Bronchus (tissue), 1 donor: ENCODE results near the genes C15orf61 and MAP2K5.

DNA sequence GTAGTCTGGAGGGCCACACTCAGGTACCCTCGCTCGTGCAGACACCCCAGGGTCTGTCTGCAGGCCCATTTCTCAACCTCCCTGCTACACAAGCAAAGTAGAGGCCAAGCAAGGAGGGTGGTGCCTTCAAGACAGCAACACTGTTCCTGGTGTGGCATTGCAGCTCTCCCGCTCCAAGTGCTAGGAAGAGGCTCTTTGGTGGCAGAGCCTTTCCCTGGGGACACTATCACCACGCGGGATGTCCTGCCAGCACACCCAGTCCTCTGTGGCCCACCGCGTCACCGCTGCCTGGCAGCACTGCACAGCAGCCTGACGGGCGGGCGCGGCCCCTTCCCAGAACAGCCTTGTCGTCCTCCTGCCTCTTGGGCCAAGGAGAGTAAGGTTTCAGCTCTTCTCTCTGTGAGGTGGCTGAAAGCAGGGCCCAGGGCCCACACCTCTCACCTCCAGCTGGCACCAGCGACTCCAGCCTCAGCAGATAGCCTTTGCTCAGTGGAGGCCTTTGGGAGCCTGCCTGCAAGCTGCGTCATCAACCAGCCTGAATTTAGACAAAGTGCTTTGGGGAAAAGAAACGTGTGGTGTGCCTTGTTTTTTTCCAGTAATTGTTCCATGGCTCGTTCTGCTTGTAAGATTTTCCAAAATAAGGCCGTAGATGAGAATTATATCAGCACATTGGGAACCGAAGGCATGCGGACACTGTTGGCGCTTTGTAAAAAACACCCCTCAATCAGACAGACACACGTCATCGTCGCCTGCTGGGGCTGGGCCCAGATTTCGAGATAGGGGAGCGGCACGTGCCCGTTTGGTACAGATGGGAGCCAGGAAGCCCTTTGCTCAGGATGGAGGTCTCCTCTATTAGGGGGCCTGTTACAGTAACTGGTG, 65.0 kb downstream of the AAGAB start:
- PRO-cap = no peak

DNA sequence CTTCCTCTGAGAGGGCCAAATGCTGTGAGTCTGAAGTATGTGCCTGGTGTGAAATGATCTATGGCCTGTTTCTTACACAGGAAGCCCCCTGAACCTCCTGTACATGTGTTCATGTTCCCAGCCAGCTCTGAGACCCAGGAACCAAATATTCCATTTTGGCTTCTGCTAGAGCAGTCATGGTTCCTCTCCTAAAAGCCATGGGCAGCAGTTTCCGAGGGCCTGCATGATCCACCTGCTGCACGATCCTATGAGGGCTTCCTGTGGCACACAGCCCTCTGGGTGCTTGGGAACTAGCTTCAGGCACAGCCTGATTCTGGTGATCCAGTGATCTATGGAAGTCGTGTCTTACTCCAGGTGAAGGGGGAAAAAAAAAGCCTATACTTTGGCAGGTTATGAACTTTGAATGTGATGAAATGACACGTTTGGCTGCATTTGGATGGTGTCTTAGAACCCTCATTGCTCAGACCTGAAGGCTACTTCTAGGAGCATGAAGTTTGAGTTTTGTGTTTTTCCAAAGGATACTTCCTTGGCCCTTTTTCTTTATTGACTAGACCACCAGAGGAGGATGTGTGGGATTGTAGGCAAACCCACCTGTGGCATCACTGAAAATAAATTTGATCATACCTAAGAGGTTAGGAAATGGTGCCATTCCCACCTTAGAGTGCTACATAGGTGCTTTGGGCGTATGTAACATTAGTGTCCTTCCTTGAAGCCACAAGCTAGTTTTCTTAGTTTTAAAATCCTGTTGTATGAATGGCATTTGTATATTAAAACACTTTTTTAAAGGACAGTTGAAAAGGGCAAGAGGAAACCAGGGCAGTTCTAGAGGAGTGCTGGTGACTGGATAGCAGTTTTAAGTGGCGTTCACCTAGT, 61.8 kb downstream of the AAGAB start:
- PRO-cap = no peak

DNA sequence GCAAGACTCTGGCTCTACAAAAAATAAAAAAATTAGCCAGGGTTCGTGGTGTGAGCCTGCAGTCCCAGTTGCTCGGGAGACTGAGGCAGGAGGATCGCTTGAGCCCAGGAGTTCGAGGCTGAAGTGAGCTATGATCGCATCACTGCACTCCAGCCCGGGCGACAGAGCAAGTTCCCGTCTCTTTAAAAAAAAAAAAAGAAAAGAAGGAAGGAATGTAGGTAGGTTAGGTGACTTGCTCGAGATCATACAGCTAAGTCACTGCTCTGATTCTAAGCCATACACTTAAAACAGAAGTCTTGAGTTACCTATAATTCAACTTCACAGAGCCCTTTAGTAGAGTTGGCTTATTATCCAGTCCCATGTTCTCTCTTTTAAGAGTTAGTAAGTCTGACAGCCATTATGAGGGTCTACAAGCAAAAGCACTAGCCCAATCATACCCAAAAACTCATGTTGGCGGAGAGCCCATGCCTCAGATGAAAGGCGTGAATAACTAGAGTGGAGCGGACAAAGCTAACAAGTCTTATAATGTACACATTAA, 819 bp downstream of the AAGAB start:
- PRO-cap = no peak

- PRO-cap = bidirectional peak, plus-strand start at chr15:67521249, minus-strand start at chr15:67521067; bidirectional peak, plus-strand start at chr15:67521688, minus-strand start at chr15:67521596
Observed at GRCh38 chr15:67520895-67521789, at the start of gene C15orf61. C15orf61 (plus strand) TSS chr15:67521131.

DNA sequence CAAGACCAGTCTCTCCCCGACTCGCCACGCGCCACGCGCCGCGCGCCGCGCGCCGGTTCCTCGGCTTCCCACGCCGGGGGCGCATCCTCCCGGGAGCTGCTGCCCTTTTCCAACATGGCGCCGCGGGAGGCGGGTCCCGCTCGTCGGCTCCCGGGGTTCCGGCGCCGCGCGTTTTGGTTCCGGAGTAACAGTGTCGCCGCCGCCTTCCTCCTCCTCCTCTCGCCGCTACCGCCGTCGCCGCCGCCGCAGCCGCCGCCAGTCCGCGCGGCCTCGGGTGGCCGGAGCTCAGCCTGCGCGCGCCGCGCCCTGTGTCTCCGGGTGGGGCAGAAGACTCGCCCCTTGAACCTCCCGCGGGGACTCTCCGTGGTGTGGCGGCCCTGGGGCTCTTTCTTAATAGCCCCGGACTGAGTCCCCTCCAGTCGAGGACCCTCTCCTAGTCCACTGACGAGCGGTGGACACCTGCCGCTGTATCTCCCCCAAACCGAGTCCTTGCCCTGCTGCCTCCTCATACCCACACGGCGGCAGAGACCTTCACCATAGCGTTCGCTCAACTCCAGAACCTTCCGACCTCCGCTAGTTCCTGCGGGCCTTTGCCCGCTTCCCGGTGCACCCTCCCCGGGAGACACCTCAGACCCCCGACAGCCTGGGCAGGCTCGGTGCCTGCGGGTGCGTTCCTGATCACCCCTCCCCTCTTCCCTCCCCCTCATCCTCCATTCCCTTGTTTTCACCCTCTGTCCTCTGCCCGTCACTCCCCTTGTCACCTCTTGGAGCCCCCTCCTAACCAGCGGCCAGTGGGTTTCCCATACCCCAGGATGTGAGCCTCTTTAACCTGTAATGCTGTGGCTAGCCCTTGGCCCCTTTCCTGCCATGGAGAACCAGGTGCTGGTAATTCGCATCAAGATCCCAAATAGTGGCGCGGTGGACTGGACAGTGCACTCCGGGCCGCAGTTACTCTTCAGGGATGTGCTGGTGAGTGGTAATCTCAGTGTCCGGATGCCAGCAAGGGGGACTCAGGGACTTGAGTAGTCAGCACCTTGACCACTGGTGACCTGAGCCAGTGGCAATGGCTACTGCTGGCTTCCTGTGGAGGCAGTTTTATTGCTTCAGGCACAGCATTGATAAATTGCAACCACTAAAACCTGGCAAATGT, at the start of gene MAP2K5:
TSS of gene MAP2K5 (plus strand) at position 202 of the 1,150 bp plus-strand sequence.
- PRO-cap = bidirectional peak, plus-strand start at position 259 of the sequence, minus-strand start at position 109 of the sequence

GRCh38 chr15:67548716-67549416, 6.4 kb downstream of the MAP2K5 start:
- PRO-cap = no peak

- PRO-cap = no peak
Observed at GRCh38 chr15:67642098-67642902, 99.8 kb downstream of the MAP2K5 start.

GRCh38 chr15:67834644-67835013, 9.3 kb downstream of the SKOR1 start:
- PRO-cap = no peak

- PRO-cap = no peak
Observed at GRCh38 chr15:67915379-67916090, 90.2 kb downstream of the SKOR1 start.

DNA sequence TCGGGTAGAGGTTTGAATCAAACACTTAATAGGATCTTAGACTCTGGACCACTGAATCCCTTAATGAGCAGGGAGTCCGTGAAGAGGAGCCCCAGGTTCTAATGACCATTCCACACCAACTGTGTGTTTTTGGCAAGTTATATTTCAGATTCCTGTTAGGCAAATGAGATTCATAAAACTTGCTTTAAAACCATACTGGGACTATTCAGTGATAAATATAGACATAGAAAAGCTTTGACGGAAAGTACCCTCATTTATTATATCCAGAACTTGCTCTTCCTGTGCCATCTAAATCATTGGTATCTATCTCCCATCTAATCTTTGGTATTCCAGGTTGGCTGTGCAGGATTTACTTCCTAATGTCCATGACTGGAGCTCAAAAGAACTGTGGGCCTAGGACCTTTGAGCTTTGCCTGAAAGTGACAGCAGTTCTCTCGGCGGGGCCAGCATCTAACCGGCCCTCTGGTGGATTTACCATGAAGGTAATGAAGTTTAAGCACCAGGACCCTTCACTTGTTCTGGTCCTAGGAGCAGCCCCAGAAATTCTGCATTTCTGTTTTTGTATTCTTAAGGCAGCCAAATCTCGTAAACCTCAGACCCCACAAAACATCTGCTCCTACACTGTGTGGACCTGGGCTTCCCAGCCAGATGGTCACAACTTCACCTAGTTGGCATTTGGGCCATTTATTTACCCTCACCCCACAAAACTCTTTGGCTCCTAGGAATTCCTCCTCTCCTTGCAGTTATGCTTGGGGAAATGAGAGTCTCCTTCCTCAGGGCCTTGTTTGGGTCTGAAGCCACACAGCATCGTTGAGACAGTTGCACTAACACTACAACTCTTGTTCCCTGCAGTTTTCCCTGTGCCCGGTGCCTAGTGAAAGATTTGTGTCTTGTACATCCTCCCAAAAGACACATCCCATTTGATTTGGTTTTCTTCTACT, 13.0 kb downstream of the CALML4 start:
- PRO-cap = no peak

DNA sequence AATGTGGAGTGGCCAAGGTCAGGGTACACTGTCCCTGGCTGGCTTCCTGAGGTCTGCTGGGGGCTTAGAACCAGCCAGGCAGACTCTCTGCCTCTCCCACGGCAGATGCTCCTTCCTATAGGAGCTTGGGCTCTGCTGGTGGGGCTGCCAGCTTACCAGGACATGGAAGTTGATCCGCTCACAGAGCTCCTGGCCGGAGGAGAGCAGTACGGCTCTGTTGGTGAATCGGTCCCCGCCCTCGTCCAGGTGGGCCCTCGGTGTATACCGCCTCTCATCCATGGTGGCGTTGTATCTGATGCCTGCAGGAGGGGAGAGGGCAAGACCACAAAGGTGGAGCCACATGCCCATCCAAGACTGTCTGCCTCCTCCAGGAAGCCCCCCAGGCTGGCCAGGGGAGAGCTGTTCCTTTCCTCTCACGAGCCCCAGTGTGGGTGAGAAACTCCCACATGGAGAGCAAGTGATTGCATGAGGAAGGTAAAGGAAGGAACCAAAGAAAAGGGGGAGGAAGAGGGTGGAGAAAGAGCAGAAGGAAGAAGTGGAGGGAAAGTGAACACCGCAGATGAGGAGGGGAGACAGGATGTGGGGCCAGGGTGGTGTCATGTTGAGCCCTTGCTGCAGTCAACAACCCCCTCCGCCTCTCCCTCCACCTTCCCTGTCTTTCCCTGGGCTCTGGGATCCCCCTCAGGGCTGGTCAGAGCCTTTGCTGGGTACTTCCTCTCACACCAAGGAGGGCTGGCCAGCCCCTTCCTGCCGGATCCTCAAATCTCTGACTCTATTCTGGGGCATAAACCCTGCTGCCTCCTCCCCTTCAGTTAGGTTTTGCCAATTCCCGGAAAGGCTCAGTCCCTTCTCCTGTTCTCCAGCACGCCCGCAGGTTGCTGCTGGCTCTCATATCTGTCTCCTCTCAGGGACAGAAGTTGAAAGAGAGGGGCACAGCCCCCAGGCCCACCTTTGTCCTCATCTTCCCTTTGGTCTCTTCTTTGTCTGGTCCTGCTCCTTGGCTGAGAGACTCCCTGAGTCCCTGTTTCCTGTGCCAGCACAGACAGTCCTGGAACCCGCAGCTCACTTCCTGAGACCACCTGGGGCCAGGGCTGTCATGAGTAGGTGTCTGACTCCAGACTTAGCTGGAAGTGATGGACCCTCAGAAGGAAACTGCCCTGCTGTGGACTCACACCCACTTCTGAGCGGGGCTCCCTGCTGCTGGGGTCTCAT, 49.4 kb downstream of the FEM1B start:
- PRO-cap = no peak

DNA sequence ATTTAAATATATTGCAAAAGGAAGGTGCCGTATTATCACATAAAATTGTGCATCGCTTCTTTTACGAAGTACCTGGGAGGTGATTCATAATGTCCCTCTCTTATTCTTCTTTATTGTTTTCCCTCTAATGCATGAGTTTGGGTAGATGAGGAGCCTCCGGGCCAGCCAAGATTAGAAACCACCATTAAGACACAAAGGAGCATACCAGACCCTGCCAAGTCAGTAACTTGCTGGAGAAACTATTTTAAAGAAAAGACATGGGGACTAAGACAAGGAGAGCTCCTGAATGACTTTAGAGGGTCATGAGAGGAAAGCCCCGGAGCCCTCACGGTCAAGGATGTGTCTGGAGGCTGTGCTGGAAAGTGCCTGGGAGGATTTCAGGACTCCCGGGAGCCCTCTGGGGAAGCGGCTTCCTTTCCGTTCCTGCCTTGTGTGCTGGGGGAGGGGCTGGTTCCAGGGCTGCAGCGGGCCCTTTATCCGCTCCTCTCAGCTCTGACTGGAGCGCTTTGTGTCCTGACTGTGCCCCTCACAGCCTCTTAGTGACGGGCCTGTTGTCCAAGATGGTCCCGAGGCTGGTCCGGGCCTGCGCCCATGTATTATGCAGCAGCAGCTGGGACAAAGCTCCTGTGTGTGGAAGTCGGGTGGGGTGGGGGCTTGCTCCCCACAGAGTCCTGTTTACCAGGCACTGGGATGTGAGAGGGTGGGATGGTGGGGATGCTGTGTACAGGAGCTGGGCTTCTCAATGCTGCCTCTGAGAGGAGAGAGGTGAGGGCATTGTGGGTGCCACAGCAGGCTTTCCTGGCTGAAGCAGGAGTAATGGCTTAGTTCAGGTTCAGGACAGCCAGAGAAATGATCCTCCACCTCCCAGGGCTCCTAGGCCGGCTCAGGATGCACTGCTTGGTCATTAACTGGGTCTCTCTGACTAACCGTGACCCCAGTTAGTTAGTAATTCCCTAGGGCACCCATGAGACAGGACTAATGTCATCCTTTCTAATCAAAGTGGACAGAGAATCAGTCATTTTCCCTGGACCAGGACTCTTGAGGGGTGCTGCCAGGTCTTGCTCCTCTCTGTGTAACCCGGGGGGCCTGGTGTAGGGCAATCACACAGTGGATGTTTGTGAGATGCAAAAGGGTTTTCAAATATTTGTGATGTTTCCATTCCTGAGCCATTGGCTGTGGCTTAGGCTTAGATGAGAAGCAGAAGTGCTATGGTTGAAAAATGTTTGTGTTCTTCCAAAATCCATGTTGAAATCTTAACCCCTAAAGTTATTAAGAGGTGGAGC, 35.9 kb downstream of the CORO2B start:
- PRO-cap = no peak

GRCh38 chr15:68630275-68630724, 51.5 kb downstream of the CORO2B start:
- PRO-cap = no peak

DNA sequence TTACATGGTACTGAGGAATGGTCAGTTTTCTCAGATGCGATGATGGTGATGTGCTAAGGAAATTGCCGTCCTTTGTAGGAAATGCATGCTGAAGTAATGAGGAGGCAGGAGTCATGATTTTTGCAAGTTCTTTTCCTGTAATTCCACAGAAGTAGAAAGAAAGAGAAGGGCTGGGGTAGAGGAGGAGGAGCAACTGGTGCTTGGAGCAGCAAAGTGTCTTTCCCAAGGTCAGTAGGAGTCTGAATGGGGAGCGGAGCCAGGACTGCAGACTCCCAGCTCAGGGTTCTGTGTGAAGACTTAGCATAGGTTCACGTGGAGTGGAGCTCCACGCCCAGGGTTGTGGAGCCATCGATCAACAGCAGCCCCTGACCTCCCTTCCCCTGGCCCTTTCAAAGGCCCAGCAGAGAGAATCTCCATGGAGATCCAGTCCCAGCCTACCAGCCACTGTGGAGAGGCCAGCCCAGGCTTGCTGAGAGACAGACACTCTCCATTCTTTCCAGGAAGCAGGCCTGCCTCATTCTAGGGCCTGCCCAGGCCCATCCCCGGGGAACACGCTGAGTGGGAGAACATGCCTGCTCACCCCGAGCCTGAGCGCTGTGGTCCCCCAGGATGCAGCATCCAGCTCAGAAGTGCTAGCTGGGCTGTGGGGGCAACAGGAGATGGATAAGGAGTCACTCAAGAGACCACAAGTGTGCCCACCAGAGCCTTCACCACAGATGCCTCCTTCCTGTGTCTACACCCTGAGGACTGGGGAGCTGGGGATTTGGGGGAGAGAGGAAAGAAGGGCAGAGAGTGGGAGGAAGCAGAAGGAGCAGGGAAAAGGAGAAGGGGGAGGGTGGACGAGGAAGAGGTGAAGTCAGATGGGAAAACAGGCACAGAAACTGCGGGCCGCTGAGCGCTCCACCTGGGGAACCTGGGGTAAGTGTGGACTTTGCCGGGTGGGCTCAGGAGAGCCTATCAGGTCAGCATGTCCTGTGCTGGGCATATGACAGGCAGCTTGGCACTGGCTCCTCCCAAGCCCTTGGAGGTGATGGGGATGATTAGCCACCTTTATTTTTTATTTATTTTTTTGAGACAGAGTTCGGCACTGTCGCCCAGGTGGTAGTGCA, 62.2 kb downstream of the CORO2B start:
- PRO-cap = no peak

DNA sequence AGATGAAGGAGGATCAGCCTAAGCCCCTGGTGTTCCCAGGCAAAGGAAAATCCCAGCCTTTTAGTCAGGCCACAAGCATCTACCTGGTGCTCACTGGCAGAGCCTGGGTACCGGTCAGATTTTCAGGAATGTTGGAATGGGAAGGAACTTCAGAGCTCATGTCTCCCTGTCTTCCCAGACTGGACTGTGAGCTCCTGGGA, 117.9 kb downstream of the CORO2B start:
- PRO-cap = no peak

- PRO-cap = no peak
Observed at GRCh38 chr15:68700341-68701234, 120.1 kb downstream of the ANP32A start.

- PRO-cap = no peak
Observed at GRCh38 chr15:68775943-68776310, 44.8 kb downstream of the ANP32A start.

DNA sequence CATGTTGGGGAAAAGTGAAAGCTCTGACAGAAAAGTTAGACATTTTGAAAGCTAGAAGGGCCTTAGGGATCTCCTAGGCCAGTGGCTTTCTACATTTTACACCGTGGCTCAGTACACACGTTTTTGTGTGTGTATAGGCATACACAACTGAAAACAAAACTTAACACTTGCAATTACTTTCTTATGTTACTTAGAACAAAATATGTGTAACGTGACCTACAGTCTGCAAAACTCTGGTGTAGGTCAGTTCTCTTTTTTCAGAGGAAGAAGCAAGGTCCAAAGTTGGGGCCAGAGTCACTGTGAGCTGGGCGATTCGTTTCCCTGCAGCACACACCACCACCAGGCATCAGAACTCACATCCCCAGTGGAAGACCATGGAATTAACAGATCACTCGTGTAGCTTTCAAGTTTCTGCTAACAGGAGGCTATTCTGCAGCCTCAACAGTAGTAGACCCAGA, 25.9 kb downstream of the ANP32A start:
- PRO-cap = no peak

DNA sequence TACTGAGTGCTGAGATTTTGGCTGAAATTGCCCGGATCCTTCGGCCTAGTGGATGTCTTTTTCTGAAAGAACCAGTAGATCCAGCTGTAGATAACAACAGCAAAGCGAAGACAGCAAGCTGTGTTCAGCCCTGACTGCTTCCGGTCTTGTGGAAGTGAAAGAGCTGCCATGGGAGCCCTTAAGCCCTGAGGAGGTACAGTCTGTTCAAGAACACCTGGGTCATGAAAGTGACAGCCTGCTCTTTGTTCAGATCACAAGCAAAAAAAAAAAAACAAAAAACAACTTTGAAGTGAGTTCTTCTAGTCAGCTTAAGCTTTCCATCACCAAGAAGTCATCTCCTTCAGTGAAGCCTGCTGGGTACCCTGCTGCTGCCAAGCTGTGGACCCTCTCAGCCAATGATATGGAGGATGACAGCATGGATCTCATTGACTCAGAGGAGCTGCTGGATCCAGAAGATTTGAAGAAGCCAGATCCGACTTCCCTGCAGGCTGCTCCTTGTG, 13.4 kb upstream of the ANP32A start:
- PRO-cap = no peak

- PRO-cap = no peak
Observed at GRCh38 chr15:69080467-69081705, 66.4 kb downstream of the NOX5 start.